SK-MEL-5 (cell line): ENCODE measurements around the gene USP50.

GRCh38 chr15:50546446-50546968, at the start of gene USP50:
Gene USP50, minus strand, starts transcription at chr15:50546666.
RAMPAGE:
- cytosol, long total RNA, result no peak
- long total RNA, result no peak
- nucleus, long total RNA, result no peak

GRCh38 chr15:50909021-50909262, 459 bp downstream of the AP4E1 start:
RAMPAGE:
- cytosol, long total RNA, result no peak
- long total RNA, result no peak
- nucleus, long total RNA, result no peak

DNA sequence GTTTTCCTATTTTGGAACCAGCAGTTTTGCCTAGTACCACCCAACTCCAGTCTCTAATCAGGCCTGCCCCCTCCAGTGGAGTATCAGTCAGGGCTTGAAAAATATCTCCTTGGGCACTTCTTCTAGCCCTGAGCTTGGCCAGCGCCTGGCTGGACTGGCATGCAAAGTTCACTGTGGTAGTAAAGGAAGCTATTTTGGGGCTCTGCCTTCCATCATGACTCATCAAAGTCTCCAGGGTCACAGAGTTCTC, 110.1 kb downstream of the CYP19A1 start:
RAMPAGE:
- cytosol, long total RNA, result no peak
- long total RNA, result no peak
- nucleus, long total RNA, result no peak

RAMPAGE:
- cytosol, long total RNA, result no peak
- long total RNA, result no peak
- nucleus, long total RNA, result no peak
Observed at GRCh38 chr15:51739804-51740307, 2.4 kb upstream of the LYSMD2 start.

GRCh38 chr15:52020061-52020738, 1.2 kb downstream of the MAPK6 start:
RAMPAGE:
- cytosol, long total RNA, result no peak
- long total RNA, result no peak
- nucleus, long total RNA, result no peak

DNA sequence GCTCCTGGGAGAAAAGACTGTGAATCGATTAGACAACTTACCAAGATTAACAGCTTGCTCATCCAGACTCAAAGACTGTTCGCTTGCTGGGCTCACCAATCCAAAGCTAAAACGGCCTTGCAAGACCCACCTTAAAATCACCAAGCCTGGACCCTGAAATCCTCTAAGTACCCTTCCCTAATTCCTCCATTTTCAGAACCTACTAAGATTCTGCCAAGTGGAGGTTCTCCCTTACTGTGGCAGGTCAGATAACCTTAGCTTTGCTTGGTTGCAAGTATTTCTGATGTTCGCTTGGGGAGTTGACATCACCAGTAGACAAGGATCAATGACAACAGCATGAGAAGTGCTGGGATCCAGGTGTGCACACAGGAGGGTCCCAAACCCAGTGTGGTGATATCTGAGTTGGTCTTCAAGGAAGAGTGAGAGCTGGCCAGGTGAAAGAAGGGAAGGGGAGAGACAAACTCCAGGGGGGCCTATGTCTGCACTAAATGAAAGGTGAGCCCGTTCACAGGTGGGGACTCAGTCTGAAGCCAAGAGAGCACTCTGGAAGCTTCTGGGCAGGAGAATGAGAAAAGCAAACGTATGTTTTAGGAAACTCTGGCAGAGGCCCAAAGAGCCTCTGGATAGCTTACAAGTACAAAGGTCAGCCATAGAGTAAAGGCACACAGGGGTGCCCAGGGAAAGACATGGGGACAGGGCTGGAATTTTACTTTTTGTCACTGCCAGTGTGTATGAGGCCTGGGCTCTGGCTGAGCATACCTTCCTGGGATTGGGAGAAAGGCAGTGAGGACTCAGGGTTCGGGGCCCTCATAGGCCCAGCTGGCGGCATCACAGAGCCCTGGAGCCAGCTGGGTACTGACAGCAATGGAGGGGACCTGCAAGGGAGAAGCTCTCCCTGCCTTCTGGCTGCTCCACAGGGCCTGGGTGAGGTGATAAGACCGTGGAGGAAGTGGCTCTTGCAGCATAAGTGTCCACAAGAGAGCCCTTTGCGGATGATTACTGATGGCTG, 24.7 kb upstream of the BCL2L10 start:
RAMPAGE:
- cytosol, long total RNA, result no peak
- long total RNA, result no peak
- nucleus, long total RNA, result no peak

GRCh38 chr15:52208390-52208633, 17.1 kb upstream of the GNB5 start:
RAMPAGE:
- cytosol, long total RNA, result no peak
- long total RNA, result no peak
- nucleus, long total RNA, result no peak

DNA sequence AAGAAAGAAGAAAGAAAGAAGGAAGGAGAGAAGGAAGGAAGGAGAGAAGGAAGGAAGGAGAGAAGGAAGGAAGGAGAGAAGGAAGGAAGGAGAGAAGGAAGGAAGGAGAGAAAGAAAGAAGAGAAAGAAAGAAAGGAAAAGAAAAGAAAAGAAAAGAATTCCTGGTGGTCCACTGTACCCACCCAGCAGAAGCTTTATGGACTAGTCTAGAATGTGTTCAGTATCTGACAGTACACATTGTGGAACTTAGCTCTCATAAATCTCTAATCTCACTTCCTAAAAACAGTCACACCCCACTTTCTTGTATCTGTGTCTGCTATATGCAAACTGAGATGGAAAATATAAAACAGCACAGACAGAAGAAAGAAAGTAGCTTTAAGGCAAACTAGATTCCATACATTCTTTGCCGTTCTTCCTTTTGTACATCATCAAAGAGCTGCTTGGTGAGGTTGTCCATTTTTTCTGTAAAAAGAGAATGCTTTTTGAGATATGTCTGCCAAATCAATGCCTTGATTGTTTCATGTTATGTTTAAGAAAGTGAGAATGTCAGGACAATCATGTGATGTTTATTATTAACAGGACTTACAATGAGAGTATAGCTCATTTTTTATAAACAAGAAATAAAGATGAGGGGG, 41.1 kb upstream of the GNB5 start:
RAMPAGE:
- cytosol, long total RNA, result no peak
- long total RNA, result no peak
- nucleus, long total RNA, result no peak

RAMPAGE:
- cytosol, long total RNA, result no peak
- long total RNA, result no peak
- nucleus, long total RNA, result no peak
Observed at GRCh38 chr15:52262324-52262910, 33.2 kb downstream of the MYO5C start.

DNA sequence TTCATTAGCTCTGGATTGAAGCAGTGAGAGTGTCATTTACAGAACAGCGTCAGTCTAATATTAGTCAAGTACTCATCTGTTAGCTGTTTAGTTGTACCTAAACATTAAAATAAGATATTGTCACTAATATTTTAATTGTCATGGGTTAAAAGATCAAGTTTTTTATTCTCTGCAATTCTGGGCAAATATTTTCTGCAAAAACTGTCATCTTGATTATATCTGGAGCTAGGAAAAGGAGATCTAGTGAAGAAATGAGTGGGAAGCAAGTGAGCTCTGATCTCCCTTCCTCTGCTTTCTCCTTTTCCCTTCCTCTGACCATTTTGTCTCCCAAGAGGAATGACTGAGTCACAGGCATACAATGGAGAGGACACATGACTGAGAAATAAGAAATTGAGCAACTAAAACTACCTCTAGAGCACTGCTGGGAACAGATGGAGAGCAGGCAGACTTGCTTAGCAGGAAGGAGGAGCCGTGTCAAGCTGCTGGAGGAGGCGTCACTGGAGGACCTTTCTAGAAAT, 66.8 kb upstream of the MYO5C start:
RAMPAGE:
- cytosol, long total RNA, result no peak
- long total RNA, result no peak
- nucleus, long total RNA, result no peak

DNA sequence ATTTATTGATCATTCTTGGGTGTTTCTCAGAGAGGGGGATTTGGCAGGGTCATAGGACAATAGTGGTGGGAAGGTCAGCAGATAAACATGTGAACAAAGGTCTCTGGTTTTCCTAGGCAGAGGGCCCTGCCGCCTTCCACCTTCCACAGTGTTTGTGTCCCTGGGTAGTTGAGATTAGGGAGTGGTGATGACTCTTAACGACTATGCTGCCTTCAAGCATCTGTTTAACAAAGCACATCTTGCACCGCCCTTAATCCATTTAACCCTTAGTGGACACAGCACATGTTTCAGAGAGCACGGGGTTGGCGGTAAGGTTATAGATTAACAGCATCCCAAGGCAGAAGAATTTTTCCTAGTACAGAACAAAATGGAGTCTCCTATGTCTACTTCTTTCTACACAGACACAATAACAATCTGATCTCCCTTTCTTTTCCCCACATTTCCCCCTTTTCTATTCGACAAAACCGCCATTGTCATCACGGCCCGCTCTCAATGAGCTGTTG, 69.5 kb downstream of the MYO5A start:
RAMPAGE:
- cytosol, long total RNA, result no peak
- long total RNA, result no peak
- nucleus, long total RNA, result no peak

GRCh38 chr15:52678108-52678498, 1.1 kb downstream of the ATOSA start:
RAMPAGE:
- cytosol, long total RNA, result no peak
- long total RNA, result no peak
- nucleus, long total RNA, result no peak

DNA sequence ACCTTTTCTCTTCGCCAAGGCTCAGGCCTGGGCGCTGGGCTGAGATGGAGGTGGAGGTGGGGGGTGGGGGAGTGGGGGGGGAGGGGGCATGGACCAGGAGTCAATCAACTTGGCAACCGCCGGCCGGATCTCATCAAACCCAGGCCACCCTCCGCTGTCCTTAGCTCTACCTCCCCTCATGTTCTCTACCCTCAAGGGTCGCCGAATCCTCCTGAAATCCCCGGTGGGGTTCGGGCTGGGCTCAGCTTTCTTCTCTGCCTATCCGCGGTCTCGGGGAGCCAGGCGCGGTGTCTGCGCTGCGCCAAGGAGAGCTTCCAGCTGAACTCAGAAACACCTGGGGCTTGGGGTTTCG, 2.6 kb downstream of the ONECUT1 start:
RAMPAGE:
- cytosol, long total RNA, result no peak
- long total RNA, result no peak
- nucleus, long total RNA, result no peak

RAMPAGE:
- cytosol, long total RNA, result no peak
- long total RNA, result no peak
- nucleus, long total RNA, result no peak
Observed at GRCh38 chr15:52803256-52804337, 13.5 kb upstream of the ONECUT1 start.

RAMPAGE:
- cytosol, long total RNA, result no peak
- long total RNA, result no peak
- nucleus, long total RNA, result no peak
Observed at GRCh38 chr15:55197281-55197579, 489 bp upstream of the RSL24D1 start.

DNA sequence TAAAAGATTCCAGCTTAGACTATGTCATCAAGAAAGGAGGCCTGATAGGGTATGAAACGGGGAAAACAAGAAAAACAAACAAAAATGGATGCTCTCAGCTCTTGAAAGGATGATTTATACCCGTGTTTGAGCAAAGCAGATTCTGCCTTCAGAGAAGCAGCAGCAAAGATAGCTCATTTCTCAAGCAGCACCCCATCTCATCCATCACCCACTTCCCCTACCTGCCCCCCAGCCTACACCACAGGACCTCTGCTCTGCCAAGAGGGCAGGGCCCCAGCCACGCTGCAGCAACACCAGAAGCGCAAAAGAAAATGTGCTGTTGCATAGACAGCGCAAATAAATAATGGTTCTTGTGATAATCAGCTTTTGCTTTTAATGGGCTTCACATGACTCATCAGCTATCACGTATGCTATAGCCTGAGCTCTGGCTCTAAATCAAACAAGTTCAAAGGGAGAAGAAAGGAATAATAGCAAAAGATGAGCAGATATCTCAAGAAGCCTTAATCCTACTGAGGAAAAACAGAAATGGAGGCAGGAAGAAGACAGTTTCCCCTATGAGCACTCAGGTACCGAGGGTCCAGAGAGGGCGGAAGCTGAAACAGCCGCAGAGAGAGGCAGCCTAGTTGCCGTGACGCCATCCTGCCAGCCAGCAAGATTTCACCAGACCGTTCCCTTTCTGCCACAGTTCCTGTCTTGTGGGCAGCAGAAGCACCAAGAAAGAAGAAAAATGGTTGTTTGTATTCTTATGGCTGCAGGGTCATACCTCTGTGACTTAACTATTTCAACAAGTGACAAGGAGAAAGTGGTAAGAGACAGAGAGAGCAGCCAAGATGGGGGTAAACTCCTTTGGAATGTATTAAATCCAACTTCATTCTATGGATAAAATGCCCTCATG, 22.1 kb downstream of the RAB27A start:
RAMPAGE:
- cytosol, long total RNA, result no peak
- long total RNA, result no peak
- nucleus, long total RNA, result no peak

RAMPAGE:
- cytosol, long total RNA, result no peak
- long total RNA, result no peak
- nucleus, long total RNA, result no peak
Observed at GRCh38 chr15:55395484-55395739, 12.7 kb downstream of the CCPG1 start.

RAMPAGE:
- cytosol, long total RNA, result no peak
- long total RNA, result no peak
- nucleus, long total RNA, result no peak
Observed at GRCh38 chr15:55791811-55792274, 48.9 kb upstream of the PRTG start.

DNA sequence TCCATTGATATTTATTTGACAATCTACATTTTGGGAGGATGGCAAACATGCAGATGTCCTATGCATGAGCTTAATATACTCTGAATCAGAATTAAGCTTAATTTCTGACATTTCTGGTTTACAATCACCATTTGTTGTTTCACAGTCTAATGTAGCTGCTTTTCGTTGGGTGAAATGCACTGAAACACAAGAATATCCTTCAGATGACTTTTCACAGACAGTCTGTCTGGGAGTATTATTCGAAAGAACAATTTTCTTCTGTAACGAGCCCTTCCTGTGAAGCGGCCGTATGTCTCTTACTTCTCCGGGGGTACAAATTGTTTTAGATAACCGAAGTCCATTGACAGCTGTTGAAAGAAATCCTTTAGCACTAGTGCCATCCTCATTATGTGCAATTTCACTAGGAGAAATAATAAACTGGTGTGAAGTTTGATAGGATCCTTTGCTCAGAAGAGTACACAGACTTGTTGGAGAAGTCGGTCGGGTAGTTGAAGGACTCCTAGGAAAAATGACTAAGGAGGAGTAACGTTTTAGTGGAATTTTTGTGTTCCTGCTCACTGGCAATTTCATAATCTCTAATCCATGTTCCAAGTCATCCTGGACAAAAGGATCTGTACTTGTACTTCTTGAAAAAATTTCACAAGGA, 77.8 kb downstream of the NEDD4 start:
RAMPAGE:
- cytosol, long total RNA, result no peak
- long total RNA, result no peak
- nucleus, long total RNA, result no peak

GRCh38 chr15:55992868-55993476, 440 bp downstream of the NEDD4 start:
RAMPAGE:
- cytosol, long total RNA, result no peak
- long total RNA, result no peak
- nucleus, long total RNA, result no peak